Mucosa of descending colon (tissue), 1 donor: ENCODE measurements around the gene ABHD13.

GRCh38 chr13:102591878-102592871 is 4.6 kb upstream of the TPP2 start:
- PRO-cap, result unidirectional peak, plus-strand start at chr13:102592144; unidirectional peak, minus-strand start at chr13:102592656

- PRO-cap, result no peak
Observed at GRCh38 chr13:102680224-102680873, 14.5 kb downstream of the METTL21C start.

DNA sequence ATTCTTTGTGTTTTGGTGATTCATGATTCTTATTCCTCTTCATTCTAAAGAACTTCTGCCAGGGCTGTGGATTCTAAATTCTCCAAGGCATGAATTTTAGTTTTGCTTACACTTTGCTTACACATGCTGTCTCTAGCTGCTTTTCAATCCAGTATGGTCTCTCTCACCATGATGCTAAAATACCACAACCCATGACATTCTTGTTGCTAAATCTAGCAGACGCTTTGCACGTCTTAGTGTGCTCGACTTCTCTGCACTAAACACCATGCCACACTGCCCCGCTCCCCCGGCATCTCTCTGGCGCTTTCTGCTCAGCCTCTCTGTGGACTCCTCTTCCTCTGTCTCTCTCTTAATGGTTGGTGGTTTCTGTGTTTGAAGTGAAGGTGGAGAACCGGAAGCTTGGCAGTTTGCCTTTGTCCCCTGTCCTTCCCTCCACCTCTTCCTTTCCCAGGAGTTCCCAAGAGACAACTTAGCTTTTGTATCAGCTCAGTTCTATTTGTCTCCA is 8.8 kb downstream of the ERCC5 start:
- PRO-cap, result no peak

- PRO-cap, result no peak
Observed at GRCh38 chr13:104571515-104571844, 894.4 kb upstream of the DAOA start.

- PRO-cap, result unidirectional peak, minus-strand start at chr13:106570449
Observed at GRCh38 chr13:106570268-106570999, 2.5 kb upstream of the ARGLU1 start.

GRCh38 chr13:106690709-106691222 is 122.8 kb upstream of the ARGLU1 start:
- PRO-cap, result no peak

GRCh38 chr13:107226146-107226417 is 641.2 kb downstream of the NALF1 start:
- PRO-cap, result no peak

DNA sequence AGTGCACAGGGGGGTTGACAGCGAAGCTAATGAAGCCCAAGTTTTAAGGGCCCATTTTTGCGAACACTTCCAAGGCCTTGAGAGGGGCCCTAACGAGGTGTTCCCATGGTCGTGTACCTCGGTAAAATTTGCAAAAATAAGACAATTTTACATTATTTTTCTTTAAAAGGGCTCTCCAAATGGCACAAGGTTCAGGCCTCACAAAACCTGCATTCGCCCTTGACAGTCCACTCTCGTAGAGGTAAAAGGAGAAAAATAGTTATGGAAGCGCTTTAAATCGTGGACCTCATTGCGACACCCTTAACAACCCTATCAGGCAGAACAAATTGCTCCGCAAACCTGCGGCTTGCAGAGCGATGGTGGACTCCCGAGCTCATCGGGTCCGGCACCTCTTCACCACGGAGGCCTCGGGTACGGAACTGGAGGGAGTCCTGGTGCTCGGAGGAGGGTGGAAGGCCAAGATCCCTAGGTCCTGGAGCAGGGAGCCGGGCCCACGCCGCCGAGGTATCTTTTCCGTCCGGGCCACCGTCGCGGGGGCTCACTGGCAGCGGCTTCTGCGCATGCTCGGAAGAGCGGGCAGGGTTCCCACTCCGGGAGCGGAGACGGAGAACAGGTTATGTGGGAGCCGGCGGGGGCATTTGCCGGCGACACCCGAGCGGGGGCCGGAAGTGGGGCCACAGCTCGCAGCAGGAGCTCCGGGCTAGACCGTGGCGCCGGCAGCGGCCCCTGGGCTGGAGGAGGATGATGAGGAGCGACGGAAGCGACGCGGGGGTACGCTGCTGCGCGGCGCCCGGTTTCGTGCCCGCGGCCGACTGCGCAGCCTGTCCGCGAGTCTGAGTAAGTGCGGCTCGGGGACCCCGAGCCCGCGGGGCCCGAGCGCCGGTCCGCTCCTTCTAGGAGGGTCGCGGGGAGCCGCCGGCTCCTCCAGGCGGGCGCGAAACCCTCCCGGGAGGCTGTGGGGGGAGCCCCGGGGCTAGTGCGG is at the start of gene ABHD13:
TSS of gene ABHD13 (plus strand) at position 570 of the 982 bp plus-strand sequence.
- PRO-cap, result unidirectional peak, plus-strand start at position 351 of the sequence; bidirectional peak, plus-strand start at position 570 of the sequence, minus-strand start at position 543 of the sequence; unidirectional peak, minus-strand start at position 814 of the sequence

DNA sequence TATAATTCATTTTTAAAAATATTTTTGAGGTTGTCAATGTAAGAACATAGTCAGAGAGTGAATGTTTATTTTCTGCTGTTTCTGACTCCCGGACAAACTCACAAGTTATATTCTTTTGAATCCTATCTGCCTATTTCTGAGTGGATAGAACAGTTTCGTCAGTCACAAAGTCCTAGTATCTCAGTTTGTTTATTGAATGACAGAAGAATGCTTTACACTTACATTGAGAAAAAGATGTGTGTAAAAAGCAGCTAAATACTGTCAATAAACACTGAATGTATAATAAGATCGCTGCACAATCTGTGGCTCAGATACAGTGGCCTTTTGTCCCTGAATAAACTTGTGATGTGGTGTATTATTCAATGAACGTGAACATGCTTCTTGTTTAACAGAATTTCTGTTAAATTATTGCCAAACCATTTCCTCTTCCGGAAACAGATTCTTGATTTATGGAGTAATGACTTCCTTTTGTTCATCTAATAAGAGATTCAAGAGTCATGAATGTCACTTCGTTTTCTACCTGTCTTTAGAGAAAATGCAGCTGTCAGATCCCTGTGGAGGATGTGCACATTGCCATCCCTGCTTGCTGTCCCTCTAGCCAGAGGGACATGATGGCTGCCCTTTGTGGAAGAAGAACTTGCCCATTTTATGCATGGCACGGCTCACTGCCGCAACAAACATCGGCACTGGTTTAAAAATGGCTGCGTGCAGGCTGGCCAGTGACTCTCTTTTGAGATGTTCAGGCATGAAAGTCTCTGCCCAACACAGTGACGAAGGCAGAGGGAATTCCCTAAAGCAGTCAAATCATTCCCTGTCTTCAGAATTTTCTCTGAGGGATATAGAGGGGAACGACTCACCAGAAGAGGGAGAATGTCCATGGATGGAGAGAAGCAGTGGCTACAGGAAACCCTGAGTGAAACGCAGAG is 3.2 kb upstream of the TNFSF13B start:
- PRO-cap, result unidirectional peak, plus-strand start at position 488 of the sequence

- PRO-cap, result no peak
Observed at GRCh38 chr13:108496023-108496673, 133.3 kb upstream of the MYO16 start.

DNA sequence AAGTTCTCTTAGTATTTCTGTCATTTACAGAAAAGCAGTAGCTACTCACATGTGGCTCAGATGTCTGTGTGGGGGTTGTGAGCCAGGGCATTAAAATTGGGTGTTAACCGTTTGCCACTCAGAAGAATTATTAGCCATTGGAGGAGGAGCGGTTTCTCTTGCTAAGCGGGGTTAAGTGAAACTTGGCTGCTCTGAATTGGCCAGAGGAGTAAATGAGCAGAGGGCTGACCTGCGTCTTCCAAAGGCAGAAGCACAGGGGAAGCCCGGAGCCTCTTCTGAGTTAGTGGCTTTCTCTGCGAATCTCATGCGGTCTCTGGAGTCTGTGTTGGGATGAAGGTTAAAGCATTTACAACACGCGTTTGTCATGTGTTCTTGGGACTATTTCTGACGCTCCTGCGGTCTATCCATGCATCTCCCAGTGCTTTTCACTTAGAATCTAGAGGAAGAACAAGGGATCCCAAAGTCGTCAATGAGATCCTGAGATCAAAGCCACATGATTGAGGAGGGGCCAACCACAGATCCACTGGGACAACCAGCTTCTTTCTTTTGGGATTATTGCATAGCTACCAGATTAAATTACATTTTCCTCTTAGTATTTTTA is 132.6 kb upstream of the MYO16 start:
- PRO-cap, result no peak

DNA sequence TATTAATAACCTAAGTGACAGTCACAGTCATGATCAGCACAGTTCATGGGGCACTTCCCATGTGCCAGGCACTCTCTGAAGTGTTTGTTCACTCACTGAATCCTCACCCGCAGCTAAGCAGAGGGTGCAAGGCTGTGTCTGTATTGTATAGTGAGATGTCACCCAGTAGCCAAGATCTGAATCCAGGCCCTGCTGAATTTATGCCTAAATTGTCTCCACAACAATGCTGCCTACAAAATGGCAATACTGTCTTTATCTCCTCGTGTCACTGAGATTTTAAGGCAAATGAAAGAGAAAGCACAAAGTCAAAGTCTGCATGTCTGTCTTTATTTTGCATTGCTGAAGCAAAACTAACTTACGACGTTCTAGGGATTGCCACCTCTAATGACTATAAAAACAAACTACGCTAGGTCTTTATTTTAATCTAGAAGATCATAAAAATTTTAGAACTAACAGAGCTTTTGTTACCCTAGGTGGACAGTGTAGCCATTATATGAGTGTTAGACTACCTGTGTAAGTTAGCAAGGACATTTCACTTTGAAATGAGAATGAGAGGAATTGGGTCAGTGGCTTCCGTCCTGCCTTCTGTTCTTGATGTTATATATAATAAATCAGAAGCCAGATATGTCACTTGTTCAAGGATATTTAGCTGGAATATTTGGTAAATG is 286.9 kb downstream of the MYO16 start:
- PRO-cap, result no peak

GRCh38 chr13:109154089-109155017 is 524.9 kb downstream of the MYO16 start:
- PRO-cap, result no peak

- PRO-cap, result no peak
Observed at GRCh38 chr13:109243525-109244378, 542.6 kb downstream of the IRS2 start.

- PRO-cap, result no peak
Observed at GRCh38 chr13:109309858-109310612, 476.3 kb downstream of the IRS2 start.

DNA sequence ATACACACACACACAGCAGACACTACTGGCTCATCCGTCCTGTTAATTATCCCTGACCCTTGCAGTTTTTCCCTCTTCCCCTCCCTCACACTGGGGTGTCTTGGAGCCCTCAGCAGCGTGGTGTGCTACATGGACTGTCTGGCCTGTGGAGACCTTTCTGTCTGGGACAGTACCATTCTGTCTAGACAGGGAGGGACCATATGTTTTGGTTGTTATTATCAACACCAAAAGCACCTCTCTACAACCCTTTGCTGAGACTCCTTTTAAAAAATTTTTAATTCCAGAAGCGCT is 374.1 kb downstream of the IRS2 start:
- PRO-cap, result no peak

GRCh38 chr13:109727242-109727830 is 59.0 kb downstream of the IRS2 start:
- PRO-cap, result no peak

GRCh38 chr13:109754445-109755146 is 31.8 kb downstream of the IRS2 start:
- PRO-cap, result no peak

- PRO-cap, result no peak
Observed at GRCh38 chr13:109760395-109761059, 25.9 kb downstream of the IRS2 start.

DNA sequence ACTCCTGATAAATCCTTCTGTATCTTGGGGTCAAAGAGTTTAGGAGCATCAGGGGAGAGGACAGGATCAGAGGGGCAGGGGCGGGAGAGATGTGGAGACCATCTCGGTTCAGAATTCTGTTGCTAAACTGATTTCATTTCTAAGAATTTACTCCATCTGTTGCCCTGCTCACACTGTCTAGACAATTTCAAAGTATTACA is 88.3 kb upstream of the IRS2 start:
- PRO-cap, result no peak